Left cardiac atrium (tissue), 1 donor: ENCODE results near the genes XYLT1 and KNOP1.

- PRO-cap: no peak
Measured at GRCh38 chr16:17364152-17364847, 106.5 kb downstream of the XYLT1 start.

- PRO-cap: no peak
Measured at GRCh38 chr16:17369448-17370224, 101.1 kb downstream of the XYLT1 start.

DNA sequence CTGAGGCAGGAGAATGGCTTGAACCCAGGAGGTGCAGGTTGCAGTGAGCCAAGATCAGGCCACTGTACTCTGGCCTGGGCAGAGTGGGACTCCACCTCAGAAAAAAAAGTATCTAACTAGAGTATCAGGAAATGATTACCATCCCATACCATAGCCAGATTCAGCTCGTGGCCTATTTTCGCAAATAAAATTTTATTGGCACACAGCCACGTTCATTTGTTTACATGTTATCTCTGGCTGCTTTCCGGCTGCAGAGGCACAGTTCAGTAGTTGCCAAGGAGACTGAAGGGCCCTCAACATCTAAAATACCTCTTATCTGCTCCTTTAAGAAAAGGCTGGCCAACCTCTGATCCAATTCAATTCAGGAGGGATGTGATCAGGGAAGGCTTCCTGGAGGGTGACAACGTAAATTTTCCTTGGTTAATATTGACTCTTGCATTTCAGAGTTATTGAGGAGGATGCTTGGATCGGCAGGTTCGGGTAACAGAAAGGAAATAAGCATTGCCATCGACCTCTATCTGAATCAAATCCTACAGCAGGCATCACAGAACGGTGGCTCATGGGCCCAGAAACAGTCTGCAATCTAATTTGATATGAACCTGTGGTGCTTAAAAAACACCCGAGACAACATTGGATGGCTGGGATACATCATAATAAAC is 73.9 kb downstream of the XYLT1 start:
- PRO-cap: no peak

- PRO-cap: no peak
Measured at GRCh38 chr16:17408747-17409378, 61.9 kb downstream of the XYLT1 start.

DNA sequence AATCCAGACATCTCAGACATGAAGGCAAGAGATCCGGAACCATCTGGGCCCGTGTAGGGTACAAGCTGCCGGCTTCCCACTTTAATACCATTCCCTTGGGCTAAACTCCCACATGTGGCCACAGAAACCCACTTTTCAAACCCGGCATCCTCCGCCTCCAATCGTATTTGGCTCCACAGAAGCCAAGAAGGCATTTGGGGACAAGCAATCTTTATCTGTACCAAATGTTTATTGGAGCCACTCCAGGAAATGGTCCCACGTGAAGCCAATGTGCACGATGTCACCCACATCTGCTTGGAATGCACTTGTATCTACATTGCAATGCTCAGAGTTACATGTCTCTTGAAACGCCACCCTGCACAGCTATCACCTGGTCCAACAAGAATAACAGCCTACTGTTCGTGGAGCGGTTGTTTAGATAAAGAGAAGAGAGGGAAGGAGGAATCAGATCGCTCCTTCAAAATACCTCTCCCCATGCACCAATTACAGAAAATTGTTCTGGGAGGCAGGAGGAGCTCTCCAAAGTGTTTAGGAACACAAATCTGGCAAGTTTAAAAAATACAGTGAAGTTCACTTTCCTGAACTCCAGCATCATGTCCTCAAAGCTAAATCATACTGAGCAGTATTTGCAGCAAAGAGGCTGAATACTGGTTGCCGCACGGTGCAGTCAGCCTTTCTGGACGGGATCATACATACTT is 33.4 kb downstream of the XYLT1 start:
- PRO-cap: no peak

GRCh38 chr16:17467947-17468417 is 2.8 kb downstream of the XYLT1 start:
- PRO-cap: no peak

GRCh38 chr16:17470861-17471137 is at the start of gene XYLT1:
TSS of gene XYLT1 (minus strand) at chr16:17470960.
- PRO-cap: no peak

DNA sequence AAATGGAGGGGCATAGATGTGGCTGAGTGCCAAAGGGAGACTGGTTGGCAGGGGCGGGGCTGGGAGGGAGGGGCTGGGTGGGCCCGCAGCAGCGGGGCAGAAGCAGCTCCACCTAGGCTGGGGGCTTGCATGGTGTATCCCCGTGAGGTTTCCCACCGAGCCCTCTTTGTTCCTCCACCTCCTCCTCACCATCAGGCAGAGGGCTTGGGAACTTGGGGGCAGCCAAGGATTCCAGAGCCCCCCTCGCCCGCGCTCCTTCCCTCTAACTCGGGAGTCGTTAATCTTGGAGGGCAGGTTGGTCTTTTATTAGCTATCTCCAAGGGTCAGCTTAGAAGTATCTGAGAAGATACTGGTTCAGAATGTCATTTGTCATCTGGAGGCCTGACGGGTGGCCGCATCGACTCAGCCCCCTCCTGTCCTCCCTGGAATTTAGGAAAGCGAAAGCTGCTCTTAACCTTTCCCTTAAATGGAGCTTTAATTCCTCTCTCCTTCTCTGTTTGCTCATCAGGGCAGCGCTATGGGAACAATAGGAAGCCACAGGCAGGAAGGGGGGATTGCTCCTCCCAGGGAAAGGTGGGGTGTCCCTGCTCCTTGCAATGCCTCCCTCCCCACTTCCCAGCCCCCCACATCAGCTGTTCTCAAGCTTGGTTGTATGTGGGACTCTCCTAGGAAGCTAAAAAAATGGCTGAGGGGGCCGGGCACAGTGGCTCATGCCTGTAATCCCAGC is 274.3 kb upstream of the XYLT1 start:
- PRO-cap: no peak

- PRO-cap: no peak
Measured at GRCh38 chr16:18791243-18791595, 1.1 kb upstream of the RPS15A start.

- PRO-cap: no peak
Measured at GRCh38 chr16:18800042-18800464, 1.3 kb downstream of the ARL6IP1 start.

GRCh38 chr16:18858025-18858370 is 56.6 kb upstream of the ARL6IP1 start:
- PRO-cap: no peak

GRCh38 chr16:19119326-19119993 is 5.7 kb downstream of the ITPRIPL2 start:
- PRO-cap: no peak

- PRO-cap: no peak
Measured at GRCh38 chr16:19136984-19137266, 23.2 kb downstream of the ITPRIPL2 start.

DNA sequence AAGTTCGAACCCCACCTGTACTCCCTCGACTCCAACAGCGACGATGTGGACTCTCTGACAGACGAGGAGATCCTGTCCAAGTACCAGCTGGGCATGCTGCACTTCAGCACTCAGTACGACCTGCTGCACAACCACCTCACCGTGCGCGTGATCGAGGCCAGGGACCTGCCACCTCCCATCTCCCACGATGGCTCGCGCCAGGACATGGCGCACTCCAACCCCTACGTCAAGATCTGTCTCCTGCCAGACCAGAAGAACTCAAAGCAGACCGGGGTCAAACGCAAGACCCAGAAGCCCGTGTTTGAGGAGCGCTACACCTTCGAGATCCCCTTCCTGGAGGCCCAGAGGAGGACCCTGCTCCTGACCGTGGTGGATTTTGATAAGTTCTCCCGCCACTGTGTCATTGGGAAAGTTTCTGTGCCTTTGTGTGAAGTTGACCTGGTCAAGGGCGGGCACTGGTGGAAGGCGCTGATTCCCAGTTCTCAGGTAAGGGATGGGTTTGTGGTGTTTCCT is 15.7 kb downstream of the SYT17 start:
- PRO-cap: no peak

DNA sequence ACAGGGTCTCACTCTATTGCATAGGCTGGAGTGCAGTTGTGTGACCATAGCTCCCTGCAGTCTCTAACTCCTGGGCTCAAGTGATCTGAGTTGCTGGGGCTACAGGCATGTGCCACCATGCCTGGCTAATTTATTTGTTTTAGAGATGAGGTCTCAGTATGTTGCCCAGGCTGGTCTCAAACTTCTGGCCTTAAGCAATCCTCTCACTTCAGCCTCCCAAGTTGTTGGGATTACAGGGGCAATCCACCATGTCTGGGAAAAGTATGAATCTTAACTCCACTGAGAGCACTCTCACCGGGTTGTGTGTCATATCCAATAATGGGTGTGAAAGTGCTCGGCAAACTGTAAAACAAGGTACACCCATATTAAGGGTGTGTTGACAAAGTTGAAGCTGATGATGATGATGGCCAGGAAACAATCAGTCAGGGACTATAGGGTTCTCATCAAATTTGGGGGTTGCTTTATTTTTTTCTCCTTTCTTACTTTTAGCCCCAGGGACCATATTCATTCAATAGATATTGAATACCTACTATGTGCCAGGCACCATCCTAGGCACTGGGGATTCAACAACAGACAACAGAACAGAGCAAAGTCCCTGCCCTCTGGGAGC is 25.4 kb upstream of the TMC5 start:
- PRO-cap: no peak

DNA sequence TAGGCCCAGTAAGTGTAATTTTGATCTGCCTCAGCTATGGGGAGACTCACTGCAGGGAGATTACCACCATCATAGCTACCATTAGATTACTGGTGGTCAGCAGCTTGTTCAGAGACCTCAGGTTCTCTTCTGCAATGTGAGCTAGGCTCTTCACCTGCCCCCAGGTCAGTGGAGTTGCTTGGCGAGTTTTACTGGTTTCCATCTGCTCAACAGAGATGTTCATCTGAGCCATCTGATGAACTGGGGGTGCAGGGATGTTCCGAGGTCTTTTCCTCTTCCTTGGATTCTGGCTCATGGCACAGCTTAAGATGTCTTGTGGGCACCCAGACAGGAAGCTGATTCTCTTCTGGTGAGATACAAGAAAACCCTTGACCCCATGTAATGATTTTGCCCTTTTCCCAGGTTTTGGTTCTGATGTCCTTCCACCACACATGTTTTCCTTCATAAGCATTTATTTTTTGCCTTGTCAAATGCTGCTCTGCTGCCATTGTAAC is 21.7 kb upstream of the TMC5 start:
- PRO-cap: no peak

DNA sequence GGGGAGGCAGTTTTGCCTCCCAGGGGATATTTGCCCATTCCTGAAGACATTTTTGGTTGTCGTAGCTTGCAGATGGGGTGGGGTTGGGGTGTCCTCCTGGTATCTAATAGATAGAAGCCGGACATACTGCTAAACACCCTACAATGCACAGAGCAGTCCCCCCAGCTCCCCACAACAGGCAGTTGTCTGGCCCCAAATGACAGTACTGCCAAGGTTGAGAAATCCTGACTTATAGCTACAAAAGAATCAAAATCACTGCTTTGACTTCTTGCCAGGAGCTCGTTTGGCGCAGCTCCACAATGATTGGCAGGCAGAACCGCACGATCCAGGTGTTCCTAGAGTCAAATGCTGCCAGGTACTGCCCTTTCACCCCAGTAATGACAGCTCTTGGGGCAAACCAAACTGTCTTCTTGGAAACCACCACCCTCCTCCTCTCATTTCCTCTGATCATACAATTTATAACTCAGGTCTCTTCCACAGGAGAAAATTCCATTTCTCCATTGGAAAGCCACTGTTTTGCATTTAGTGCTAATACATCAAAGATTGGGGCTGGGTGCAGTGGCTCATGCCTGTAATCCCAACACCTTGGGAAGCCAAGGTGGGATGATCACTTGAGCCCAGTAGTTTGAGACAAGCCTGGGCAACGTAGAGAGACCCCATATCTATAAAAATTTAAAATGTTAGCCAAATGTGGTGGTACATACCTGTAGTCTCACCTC is 2.2 kb upstream of the TMC5 start:
- PRO-cap: no peak

- PRO-cap: no peak
Measured at GRCh38 chr16:19536816-19537785, 13.4 kb downstream of the CCP110 start.

DNA sequence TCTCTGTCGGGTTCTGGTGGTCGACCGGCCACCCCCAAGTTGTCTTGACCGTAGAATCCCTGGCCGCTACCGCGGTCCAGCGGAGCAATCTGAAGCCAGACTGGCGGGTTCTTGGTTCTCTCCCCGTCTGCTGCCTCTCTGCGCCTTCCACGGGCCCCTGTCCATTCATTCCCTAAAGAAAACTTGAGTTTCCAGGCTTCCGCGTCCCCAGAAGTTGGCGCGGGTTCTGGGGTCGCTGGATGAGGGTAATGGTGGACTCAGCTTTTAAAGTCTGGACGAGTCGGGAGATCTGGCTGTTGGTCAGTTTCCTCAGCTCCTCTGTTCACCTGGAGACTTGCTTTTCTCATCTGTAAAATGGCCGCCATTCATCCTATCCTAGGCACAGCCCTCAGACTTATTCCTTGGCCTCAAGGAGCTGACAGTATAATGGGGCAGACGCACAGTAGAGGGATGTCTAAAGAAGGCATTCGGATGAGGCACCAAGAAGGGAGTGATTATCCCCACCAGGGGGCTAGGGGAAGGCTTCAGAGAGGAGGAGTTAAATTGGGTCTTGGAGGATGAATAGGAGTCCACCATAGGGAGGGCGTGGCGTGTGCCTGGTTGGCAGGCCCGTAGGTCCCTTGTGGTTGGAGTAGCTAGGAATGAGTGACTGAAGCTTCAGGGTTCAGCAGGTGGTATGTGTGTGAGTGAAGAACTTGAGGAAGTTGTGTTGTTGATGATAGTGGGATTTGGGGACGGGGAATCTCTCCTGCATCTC is 507 bp downstream of the VPS35L start:
- PRO-cap: no peak

DNA sequence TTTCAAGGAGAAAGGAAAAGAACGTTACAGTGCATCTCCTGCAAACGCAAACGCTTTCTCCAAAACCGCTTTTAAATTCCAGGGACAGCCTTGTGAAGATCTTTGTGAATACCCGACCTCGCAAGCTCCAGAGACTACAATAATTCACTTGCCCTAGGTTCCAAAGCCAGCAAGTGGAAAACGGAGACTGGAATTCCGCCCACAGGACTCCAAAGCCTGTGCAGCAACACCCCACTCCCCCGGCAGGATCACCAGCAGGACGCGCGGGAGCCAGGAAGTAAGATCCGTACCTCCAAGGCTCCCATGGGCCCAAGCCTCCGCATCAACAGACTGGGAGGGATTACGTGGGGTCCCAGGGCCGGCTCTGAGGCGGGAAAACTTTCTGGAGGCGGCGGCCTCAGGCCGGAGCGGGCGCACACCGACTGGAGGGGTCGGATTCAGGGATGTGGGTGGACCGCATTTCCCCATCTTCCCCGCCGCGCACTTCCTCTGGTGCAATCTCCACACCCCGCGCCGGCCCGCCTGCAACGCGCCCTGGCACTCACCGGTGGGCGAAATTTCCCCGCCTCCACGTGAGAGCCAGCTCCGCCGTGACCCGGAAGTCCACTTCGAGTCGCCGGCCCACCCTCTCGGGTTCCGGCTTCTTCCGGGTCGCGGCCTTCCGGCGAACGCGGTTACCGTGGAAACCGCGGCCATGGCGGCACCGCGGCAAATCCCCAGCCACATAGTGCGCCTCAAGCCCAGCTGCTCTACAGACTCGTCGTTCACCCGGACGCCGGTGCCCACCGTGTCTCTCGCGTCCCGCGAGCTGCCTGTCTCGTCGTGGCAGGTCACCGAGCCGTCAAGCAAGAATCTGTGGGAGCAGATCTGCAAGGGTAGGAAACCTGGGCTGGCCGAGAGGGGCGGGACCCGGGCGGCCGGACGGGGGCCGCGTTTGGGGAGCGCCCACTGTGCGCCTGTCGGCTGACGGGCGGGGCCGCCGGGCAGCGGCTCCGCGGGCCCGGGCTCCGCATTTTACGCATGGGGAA is at the start of gene KNOP1:
TSS of gene KNOP1 (minus strand) at position 615 of the 1,028 bp plus-strand sequence.
- PRO-cap: bidirectional peak, plus-strand start at position 659 of the sequence, minus-strand start at position 574 of the sequence